HEK293 (cell line): ENCODE measurements around a stretch of chr12.

DNA sequence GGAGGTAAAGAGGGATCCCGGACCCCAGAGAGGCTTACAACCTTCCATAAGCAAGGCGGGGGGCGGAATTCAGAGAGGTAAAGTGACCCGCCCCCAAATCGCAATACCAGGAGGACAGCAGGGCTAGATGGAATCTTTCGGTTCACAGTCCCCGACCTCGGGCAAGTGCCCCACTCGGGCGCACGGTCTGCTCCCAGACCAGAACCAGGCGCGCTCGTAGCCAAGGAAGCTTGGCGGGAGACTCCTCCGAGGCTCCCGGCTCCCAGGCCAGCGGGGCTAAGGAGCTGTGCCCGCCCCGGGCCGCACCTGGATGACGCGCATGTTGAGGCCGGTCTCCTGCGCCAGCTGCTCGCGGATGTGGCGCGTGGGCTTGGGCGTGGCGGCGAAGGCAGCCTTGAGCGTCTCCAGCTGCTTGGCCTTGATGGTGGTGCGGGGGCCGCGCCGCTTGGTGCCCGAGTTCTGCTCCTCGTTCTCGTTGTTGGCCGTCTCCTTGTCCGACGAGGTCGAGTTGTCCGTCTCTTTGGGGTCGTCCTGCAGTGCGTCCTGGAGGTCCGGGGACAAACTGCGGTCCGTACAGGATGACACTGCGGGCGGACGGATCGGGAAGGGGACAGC, 3.7 kb downstream of the LHX5 start:
- PRO-cap, result no peak
- RRBS, 2 experiments, result 4 to 60% methylated on average over 5 of the region's 54 CpGs

DNA sequence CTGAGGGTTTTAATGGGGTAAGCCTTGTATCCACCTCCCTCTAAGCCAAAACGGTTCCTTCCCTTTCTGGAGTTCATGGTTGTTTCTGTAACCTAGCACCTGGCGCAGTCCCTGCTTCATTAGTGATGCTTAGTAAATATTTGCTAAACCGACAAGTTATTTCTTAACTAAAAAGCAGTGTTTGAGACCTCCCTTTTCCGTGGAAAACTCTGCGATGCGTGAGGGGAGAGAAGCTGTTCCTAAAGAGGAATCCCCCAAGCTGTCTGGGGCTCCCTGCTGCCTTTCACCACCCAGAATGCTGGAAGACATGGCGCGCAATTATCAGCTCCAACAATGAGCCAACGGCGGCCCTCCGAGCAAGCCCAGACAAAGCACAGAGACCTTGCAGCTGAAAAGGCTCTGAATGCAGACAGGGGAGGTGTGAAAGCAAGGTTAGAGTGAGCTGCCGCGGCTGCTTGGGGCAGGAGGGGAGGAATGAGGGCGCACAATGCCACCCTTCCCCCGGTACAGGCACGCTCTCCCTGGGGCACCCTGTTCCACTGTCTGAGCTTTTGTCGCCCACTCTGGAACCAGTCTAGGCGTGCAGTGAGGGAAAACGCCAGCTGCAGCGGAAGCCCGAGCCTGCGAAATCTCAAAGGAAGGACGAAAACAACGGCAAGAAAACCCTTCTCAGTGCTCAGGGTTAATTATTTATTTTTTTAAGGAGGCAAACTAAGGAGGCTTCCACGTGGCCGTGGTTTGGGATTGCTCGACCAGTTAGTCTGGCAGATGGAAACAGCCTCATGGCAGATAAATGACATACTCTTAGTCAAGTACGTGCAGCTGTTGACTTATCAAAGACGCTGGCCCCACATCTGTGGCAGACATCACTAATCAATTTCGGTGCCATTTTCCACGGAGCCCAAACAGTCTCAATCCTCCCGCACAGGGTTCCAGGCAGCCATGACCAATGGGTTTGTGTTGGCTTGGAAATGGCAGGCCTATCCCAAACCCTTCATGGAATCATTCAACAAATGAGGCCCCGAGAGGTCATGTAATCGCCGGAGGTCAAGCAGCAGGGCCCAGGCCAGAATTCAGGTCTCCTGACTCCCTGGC, 66.3 kb downstream of the RBM19 start:
- PRO-cap, result no peak
- RRBS, 2 experiments, result no CpG with 5 or more reads among the region's 35 CpGs

- PRO-cap, result no peak
- RRBS, 2 experiments, result no CpG with 5 or more reads among the region's 2 CpGs
Measured at GRCh38 chr12:114041258-114041466, 75.0 kb upstream of the RBM19 start.

- PRO-cap, result no peak
- RRBS, 2 experiments, result no CpG with 5 or more reads among the region's 3 CpGs
Measured at GRCh38 chr12:114368739-114369019, 37.3 kb downstream of the TBX5 start.

DNA sequence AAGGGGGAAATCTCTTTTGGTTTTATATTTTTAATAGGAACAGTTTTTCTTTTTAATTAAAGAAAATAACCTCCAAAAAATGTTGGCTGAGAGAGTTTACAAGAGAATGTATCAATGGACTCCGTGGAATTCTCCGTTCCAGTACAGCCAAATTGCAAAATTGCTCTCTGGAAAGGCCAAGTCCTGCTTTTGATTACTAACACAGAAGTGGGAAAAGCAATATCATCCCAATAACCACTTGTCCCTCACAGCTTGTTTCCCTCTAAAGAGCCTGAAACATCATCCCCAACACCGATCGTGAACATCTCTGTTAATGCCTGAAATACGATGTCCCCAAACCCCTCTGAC, 36.8 kb downstream of the TBX5 start:
- PRO-cap, result no peak
- RRBS, 2 experiments, result no CpG with 5 or more reads among the region's 5 CpGs

DNA sequence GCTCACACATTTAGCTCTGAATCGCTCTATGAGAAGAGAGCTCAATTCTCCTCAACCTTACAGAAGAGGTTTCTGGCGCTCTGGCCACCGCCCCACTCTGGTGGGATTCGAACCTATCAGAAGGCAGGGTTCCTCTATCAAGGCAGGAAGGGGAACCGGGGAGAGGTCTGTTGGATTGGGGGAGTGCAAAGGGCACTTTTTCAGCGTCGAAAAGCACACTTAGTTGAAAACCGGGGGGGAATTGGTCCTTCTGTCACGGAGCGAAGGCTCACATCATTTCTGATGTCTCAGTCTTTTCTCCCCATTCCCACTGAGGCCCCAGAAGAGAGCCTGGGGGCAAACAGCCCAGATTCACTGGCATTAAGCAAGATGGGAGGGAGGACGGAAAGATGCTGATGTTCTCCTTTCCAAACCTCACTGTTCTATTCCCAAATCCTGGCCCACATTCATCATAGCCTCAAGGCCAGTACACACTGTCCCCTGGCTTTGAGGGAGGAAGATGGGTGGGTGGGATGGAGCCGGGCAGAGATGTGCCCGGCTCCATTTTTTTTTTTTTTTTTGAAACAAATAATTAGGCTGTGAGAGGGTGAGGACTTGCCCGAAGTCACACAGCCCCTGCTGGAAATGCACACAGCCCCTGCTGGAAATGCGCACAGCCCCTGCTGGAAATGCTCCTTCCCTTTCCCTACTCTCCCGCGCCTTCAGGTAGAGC, 7.7 kb upstream of the TBX5 start:
- PRO-cap, result no peak
- RRBS, 2 experiments, result 83 to 91% methylated on average over 4 of the region's 17 CpGs

DNA sequence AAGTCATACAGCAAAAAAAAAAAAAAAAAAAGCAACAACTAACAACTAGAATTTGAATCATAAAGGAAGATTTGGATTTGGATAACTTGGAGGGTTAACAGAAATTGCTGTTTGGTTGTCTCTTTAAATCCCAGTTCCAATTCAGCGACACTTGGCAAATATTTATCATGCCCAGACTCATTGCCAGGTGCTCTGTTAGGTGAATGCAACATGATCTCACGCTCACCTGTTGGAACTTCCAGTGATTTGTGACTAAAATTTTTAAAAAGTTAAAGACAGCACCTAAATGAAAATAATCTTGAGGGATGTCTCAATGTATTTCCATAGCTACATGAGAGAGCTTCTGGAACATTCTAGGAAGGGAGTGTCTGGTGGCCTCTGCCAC, 103.7 kb downstream of the TBX3 start:
- PRO-cap, result no peak
- RRBS, 2 experiments, result no CpG with 5 or more reads among the region's 2 CpGs

DNA sequence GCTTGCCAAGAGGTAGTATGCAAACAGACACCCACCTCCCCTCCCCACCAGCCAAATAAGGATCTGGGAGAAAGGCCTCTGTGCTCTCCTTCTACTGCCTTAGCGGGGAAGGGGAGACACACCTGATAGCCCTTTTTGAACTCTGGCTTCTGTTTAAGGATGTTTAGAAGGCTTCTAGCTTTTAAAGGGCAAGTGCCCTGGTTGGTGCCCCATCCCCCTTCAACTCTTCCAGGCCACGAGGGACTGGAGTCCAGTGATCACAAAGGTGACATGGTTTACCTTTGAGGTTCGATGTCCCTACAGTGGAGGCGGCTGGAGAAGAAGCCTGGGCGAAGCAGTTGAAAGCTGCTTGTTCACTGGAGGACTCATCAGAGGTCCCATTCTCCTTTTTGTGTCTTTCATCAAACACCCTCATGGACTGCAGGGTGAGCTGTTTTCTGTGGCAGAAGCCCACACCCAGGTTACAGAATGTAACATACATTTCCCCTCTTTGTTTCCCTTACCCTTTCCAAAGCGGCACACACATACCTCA, 7.9 kb downstream of the TBX3 start:
- PRO-cap, result no peak
- RRBS, 2 experiments, result no CpG with 5 or more reads among the region's 6 CpGs

DNA sequence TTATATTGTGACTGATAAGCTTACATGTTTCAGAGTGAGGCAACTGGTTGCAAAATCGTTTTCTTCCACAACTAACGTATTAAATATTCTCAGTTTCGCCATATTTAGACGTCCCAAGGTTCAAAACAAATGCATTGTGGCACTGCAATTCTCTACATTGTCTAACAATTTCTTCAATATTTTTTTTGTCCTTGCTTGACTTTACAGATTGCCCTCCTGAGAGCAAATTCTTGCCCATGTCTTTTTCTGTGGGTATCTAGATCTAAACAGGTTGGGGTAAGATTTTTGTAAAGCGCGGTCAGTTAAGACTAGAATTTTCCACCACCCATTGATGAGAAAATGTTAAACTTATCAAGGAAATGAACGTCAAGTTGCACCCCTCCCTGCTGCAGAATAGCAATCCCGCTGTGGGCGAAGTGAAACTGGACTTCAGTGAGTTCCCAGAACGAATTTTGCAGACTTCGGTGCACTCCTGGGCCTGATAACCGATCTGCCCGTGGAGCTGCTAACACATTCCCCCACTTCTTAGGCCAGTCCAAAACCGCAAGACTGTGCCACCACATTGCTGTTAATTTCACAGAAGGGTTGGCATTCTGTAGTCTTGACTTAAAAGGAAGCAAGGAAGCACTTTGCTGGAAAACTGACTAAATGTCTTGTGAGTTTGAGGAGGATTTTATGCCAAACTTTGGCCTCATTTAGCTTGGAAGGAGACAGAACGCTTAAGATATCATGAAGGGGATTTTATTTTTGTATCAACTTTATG, 2.5 kb downstream of the TBX3 start:
- PRO-cap, result bidirectional peak, plus-strand start at position 479 of the sequence, minus-strand start at position 395 of the sequence
- RRBS, 2 experiments, result no CpG with 5 or more reads among the region's 15 CpGs

DNA sequence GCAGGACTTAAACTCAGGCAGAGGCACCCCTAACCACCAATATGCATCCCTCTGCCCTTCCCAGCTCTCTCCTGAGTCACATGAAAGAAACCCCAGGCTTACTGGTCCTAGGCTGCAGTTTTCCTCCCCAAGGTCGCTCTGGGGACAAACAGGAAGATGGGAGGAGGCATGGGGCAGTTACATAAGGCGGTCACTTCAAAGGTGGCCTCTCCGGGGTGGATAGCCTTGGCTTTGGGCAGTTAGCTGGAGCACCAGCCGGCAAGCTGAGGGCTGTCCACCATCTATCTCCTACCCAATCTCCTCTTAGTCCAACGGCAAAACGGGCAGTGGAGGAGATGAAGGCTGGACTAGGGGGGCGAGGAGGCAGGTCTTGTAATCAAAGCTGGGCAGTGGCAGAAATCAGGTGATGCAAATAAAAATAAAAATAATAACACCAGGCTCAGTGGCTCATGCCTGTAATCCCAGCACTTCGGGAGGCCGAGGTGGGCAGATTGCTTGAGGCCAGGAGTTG, 54.9 kb upstream of the TBX3 start:
- PRO-cap, result no peak
- RRBS, 2 experiments, result 38% methylated on average over 1 of the region's 9 CpGs; no CpG with 5 or more reads in 1 of the 2 experiments

DNA sequence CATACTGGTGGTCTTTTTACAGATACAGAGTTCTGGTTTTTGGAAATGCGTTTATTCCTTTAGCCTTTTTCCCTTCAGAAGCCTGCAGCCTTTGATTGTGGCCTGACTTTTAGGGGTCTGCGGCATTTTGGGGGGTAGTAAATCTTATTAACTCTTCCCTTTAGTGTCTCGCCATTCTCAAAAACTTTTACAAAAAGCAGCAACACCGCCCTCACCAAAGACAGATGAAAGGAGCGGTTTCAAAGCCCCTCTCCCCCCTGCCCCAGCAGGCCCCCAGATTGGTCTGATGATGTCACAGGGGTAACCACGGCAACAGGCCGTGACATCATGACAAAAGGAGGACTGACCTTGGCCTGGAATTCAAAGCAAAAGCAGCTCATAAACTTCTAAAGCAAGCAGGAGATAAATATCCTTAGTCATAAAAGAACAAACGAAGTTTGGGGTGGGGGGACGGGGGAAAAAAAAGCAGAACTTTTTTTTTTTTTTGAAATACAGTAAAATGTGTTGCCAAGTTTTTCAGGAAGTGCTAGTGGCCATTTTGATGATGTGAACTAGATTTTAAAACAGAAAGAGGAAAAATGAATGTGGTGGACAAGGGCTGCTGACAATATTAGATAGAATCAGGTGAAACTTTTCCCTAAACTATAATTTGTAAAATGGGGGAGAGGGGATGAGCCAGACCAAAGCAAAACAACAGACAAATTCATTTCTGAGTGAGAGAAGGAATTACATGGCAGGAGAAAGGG, 84.4 kb upstream of the TBX3 start:
- PRO-cap, result no peak
- RRBS, 2 experiments, result no CpG with 5 or more reads among the region's 9 CpGs

GRCh38 chr12:114804237-114804565, 120.2 kb upstream of the TBX3 start:
- PRO-cap, result no peak
- RRBS, 2 experiments, result no CpG with 5 or more reads among the region's 3 CpGs

DNA sequence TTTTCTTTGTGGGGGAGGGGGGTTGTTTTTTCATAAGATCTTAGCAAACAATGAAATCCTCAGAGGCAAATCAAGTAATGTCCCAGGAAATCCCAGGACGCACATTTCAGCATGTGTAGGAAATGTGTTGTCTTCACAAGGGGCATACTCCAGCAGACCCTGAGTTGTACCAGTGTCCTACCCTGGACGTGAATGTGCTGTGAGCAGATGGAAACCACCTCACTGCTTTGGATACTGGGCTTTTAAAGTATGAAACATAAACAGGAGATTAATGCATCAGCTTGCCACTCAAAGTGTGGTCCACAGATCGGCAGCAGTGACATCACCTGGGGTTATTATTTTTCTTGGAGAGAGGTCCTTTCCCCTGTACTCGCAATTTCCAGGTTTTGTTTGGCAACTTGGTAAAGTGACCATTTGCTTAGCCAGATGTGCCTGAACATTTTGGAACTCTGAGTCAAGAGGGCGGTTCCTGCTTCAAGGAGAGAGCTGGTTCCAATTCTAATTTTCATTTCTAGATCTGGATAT, 236.7 kb upstream of the TBX3 start:
- PRO-cap, result no peak
- RRBS, 2 experiments, result no CpG with 5 or more reads among the region's 5 CpGs

DNA sequence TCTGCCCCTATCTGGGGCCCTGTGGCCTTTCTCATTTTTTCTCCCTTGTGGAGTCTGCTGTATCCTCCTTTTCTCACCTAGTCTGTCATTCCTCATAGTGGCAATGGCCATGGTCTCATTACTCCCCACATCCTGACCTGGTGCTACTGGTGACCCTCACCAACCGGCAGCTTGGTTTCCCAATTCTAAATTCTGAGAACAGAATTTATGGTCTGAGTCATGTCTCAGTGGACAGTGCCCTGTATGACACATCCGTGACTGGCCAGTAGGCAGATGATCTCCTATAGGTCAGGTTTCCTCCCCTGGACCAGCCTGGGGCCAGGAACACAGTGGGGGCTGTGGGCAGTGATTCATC, 249.4 kb upstream of the TBX3 start:
- PRO-cap, result no peak
- RRBS, 2 experiments, result no CpG with 5 or more reads among the region's 2 CpGs

- PRO-cap, result no peak
- RRBS, 2 experiments, result 40% methylated on average over 2 of the region's 9 CpGs; no CpG with 5 or more reads in 1 of the 2 experiments
Measured at GRCh38 chr12:115135772-115136376, 451.9 kb upstream of the TBX3 start.

DNA sequence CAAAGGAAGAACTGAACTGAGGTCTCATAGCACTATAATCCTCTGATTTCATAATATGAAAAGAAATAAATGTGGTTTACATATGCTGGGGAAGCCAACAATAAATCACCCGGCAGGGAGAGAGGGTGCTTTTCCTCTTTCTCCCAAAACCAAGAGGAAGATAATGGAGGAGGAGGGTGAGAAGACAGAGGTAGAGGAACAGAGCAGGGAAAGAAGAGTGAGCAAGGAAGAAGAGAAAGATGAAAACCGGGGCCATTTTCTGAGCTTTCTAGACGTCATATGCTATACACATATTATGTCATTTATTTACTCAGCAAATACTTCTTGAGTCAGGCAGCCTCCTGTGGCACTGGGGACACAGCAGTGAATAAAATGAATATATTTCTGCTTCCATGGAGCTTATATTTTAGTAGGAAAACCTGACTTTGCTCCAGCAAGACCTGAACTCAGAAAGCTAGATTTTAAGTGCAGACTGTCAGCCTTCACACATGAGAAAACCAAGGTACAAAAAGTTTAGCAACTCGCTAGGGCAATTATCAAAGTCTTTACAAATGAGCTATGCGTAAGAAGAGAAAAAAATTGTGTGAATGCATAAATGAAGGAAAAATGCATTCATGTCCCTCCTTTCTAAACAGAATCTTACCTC, 710.8 kb upstream of the TBX3 start:
- PRO-cap, result no peak
- RRBS, 2 experiments, result no CpG with 5 or more reads among the region's 5 CpGs

GRCh38 chr12:115507744-115508671, 769.5 kb downstream of the MED13L start:
- PRO-cap, result no peak
- RRBS, 2 experiments, result no CpG with 5 or more reads among the region's 11 CpGs

DNA sequence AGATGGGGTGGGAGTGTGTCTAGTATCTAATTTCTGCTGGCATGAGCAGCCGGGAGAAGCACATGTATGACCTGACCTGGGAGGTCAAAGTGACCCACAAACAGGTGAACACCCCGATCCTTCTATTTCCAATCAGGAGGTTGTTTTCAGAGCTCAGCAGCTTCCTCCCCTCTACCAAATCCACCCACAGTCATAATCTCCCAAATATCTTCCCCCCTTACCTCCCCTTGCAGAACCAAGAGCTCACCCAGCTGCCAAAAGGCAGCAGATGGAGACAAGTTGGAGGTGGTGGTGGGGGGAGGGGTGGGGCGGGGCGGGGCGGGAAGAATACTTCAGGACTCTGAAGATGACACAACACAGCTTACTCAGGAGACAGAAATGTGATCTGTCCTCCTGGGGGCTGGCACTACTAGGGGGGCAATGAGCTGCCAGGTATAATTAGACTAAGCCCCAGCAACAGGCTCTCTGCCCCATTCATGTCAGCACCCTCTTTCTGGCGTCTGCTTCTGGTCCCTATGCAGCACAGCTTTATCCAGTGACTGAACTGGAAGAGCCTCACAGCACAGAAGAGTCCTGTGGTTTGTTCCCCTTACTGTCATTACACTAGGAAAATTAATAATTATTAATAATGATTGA, 407.1 kb downstream of the MED13L start:
- PRO-cap, result no peak
- RRBS, 2 experiments, result no CpG with 5 or more reads among the region's 6 CpGs

- PRO-cap, result no peak
- RRBS, 2 experiments, result no CpG with 5 or more reads among the region's 7 CpGs
Measured at GRCh38 chr12:115872783-115873875, 404.4 kb downstream of the MED13L start.

DNA sequence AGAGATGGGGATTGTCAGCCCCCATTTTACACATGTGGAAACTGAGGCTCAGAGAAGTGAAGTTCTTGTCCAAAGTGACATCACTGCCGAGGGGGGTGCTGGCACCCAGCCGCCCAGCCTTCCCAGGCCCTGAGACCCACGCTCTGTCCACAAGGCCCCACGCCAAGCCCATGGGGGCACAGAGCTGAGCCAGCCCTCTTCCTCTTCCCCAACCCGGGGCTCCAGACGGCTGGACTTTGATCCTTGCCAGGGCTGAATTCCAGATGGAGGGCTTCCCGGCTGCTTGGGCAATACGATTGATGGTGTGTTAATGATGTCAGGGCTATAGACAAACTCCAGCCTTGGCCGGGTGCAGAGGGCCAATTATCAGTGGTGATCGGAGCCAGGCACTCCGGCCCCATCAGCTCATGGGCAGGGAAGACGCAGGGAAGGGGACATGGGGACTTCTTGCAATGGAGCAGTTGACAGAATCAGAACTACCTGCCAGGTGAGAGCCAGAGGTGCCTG, 334.0 kb downstream of the MED13L start:
- PRO-cap, result no peak
- RRBS, 2 experiments, result 92 to 93% methylated on average over 5 to 6 of the region's 12 CpGs